Cardiac septum (tissue), 1 donor: ENCODE measurements around the genes SEMA6C, POGZ and THEM5.

DNA sequence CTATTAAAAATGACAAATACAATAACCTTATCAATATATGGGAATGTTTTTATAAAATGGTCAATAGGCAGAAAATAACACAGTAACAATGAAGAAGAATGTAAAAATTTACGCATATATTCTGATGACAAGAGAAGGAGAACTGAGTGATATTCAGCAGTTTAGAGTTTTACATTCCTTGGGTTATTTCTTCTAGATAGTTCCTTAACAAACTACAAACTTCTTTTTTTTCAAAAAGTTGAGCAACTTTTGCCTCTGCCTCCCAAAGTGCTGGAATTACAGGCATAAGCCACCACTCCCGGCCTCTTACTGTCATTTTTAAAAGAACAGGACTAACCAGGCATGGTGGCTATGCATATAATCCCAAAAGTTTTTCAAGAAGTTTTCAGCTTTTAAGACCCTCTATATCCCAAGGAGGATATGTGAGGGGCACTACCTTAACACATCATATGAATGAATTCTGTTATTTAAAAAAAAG is 32.9 kb downstream of the ARNT start:
- PRO-cap: no peak

- PRO-cap: no peak
These were observed 3.6 kb downstream of the SETDB1 start for GRCh38 chr1:150929640-150930342.

- PRO-cap: bidirectional peak, plus-strand start at chr1:151013834, minus-strand start at chr1:151013669
These were observed 5.3 kb downstream of the PRUNE1 start for GRCh38 chr1:151013546-151014021.

DNA sequence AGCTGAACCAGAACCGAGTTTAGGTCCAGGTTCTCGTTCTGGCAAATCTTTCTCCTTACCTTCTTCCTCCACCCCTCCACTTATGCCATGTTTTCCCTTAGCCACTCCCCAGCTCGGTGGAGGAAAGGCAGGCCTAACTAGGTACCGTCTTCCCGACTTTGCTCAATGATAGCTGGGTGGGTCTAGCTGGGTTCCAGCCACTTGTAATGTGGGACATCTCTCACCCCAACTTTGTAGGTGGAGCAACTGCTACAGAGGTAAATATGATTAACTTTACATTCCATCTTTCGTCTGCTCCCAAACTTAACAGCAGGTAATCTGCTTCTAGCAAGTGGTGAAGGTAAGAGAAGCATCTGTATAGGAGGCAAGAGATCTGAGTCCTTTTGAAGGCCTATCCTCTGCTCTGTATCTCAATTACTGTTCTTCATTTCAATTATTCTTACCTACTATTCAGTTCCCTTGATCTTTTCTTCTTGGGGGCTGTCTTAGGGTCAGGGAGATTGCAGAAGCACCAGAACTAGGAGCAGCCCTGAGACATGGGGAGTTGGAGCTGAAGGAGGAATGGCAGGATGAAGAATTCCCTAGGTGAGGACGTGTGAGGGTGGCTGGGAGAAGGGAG is 801 bp downstream of the BNIPL start:
- PRO-cap: no peak

GRCh38 chr1:151048467-151048956 is 961 bp downstream of the C1orf56 start:
- PRO-cap: no peak

DNA sequence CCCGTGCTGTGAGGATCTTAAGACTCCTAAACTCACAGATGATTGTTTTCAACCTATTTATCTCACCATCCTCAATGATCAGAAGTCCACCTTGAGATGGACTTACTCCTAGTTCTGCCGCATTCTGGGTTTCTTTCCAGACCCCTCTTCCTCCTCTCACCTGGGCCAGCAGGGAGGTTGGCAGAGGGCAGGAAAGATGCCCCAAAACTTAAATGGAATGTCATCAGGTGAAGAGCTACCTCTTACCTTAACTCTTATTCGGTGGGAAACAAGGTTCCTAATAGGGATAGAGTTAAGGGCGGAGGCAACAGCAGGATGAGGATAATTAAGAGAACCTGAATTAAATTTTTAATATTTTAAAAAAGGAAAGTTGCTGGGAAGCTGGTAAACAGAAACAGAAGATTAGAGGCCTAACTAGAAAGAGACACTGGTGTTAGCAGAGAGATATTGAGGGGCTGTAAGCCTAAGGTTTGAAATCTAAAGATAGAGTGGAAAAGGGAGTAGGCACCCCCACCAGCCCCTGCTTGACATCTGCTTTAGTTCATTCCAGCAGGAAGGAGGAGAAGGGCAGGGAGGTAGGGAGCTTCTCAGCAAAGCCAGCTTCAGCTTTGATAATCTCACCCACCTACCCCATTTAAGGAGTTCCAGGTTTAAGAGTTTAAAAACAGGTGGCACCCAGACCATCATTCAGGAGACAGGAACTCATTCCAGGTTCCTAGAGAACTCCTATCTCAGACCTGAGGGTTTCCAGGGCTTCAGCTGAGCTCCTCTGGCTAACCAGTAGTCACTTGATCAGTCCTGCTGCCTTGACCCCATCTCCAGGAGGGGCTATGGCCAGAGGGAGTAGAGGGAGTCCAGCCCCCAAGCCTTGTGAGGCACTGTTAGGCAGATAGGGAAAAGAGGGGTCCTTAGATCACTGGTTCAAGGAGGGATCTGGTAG is 5.1 kb downstream of the C1orf56 start:
- PRO-cap: no peak

DNA sequence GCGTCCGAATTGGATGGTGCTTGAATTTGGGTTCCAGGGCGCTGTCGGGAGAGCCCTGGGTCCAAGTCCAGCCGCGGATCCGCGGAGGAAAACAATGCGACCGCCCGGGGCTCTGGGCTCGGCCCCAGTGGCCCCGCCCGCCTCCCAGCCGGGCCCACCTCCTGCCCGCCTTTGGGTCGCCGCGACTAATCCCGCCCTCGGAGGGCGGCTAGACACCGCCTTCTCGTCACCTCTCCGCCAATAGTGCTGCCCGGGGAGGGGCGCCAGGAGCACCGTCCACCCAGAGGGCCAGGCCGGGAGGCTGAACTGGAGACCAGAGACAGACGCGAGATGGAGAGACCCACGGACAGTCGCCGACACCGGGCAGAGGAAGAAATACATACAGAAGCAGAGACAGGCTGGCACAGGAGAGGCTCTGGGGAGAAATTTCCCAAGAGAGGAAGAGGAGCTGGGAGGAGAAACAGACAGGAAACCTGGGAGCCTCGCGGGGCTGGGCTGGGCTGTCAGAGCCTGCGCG is at the start of gene SEMA6C:
Gene SEMA6C, minus strand, starts transcription at position 96 of the 517 bp plus-strand sequence.
- PRO-cap: bidirectional peak, plus-strand start at position 322 of the sequence, minus-strand start at position 93 of the sequence

DNA sequence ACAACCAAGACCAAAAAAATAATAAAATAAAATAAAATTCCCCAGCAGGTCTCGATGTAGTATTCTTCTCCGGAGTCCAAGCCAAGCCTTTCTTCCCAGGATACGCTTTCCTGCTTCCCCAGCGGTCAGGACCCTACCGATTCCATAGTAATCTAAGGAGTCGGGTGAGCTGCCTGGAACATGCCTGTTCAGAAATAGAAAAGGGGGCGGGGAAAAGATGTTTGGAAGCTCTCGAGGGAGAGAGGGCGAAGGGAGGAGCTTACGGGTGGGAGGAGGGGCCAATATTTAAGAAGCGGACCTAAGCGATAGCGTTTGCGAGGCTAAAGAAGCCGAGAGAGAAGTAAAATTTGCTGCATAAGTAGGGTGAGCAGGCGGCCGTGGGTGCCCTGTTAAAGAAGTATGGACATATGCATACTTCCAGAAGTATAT is 302 bp upstream of the PI4KB start:
- PRO-cap: bidirectional peak, plus-strand start at position 355 of the sequence, minus-strand start at position 154 of the sequence

DNA sequence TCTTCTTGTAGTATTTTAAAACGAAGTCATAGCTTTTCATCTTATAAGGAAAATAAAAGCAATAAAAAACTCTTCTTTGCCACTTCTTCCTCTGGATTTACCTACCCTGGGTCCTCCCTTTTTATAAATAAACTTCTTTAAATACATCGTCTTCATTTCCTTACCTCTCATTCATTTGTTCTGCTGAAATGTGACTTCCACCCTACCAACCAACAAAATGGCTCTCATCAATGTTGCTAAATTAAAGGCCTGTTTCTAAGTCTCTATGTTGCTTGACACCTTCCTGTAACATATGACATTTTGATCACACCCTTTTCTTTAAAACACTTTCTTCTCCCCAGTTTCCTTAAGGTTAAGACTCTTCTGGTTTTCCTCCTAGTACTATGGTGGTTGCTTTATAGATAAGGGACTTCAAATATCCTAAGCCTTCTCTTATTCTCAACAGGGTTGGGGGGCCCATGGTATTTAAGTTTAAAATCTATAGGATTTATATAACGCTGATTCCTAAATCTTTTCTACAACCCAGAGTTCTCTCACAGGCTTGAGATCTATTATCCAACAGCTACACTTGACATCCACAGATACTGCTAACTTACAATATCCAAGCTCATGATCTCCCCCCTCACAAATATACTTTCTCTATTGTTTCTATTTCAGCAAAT is 10.9 kb downstream of the PSMB4 start:
- PRO-cap: no peak

GRCh38 chr1:151459024-151459744 is at the start of gene POGZ:
TSS of gene POGZ (minus strand) at chr1:151459494.
- PRO-cap: bidirectional peak, plus-strand start at chr1:151459096, minus-strand start at chr1:151458986; bidirectional peak, plus-strand start at chr1:151459257, minus-strand start at chr1:151459179; bidirectional peak, plus-strand start at chr1:151459549, minus-strand start at chr1:151459477

DNA sequence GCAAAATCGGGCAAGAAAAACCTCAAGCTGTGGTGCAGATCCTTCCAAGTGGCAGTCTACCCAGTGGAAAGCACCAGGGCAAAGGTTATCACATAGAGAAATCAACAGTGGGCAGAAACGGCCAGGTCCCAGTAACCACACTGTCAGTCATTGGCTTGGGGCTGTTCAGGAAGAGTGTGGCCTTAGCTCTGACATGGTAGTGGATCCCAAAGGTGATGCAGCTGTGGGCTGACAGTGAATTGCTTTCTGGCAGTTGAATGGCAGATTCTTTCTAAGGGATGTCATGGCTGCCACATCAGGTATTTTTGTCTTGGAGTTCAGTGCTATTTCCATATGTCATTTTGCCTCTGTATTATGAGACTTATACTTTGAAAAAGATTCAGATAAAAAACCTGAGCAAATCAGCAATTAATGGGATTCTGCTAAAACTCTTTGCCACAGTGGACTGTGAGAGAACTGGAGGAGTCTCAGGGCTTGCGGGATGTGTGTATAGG is 8.1 kb upstream of the CGN start:
- PRO-cap: no peak

GRCh38 chr1:151613229-151613906 is 1.5 kb downstream of the SNX27 start:
- PRO-cap: no peak

DNA sequence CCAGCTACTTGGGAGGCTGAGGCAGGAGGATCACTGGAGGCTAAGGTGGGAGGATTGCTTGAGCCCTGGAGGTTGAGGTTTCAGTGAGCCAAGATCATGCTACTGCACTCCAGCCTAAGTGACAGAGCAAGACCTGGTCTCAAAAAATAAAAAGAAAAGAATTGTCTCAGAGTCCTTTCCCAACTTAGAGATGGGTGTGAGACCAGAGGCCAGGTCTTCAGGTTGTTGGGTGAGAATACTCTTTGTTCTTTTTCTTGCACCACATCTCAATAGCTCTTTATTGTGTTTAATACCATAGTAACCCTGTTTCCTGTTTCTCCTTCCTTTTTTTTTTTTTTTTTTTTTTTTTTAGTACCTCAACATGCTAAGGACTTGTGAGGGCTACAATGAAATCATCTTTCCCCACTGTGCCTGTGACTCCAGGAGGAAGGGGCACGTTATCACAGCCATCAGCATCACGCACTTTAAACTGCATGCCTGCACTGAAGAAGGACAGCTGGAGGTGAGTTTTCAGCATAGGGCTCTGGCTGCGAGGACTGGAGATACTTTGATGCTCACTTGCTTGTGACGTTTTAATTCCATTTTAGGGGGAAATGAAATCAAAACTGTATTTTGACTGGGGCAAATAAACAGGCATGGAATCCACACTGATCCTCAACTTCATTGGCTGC is 24.4 kb downstream of the CELF3 start:
- PRO-cap: no peak

GRCh38 chr1:151710091-151710714 is 6.4 kb downstream of the CELF3 start:
- PRO-cap: no peak

DNA sequence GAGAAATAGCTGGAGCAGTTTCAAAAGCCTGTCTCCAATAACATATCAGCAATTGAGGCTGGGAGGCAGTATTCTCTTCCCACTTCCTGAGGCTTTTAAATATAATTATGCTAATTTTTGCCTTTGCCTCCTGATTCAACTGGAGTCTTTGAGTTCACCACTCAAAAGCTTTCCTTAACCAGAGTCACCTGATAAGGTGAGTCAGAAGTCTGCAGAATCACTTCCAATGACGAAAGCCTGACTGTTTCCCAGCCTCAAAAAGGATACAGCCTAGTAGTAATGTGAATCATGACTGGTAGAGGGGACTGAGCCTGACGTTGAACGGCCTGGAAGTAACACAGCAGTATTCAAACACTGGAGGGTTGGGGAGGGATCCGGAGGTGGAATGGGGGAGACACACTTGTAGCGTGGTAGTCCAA is 10.4 kb upstream of the MRPL9 start:
- PRO-cap: no peak

DNA sequence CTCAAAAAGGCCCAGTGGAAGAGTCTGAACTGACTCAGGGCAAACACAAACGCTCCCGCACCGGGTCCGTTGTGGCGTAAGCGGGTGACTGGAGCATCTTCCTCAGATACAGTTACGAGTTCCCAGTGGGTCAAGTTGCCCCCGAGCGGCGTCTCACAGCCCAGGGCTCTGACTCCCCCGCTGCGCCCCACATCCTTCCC is 321 bp downstream of the TDRKH start:
- PRO-cap: no peak

GRCh38 chr1:151838983-151839338 is 659 bp downstream of the C2CD4D start:
- PRO-cap: no peak

DNA sequence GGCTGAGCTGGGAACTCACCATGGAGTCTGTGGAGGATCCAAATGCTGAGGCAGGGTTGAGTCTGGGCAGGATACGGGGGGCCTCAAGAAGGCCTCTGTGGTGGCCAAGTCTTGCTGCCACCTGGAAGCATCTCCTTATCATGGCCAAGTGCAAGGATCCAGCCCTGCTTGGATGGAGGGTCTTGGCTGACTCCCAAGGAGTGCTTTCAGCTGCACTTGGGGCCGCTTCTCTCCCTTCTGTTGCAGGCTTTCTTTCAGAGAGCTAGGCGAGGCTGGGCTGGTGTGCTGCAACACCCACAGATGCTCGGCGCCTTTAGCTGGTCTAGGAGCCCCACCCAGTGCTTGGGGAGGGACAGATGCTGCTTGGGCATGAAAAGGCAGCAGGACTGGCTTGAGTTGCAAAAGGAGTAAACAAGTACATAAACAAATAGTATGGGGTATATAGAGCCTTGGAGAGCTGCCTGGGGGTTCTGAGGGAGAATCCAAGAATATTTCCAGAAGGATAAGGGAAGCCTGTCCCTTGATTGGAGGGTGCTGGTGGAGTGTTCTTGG is at the start of gene THEM5:
Gene THEM5, minus strand, starts transcription at position 289 of the 552 bp plus-strand sequence.
- PRO-cap: no peak

GRCh38 chr1:152034233-152035510 is 2.1 kb downstream of the S100A11 start:
- PRO-cap: unidirectional peak, minus-strand start at chr1:152034448; unidirectional peak, plus-strand start at chr1:152035276

DNA sequence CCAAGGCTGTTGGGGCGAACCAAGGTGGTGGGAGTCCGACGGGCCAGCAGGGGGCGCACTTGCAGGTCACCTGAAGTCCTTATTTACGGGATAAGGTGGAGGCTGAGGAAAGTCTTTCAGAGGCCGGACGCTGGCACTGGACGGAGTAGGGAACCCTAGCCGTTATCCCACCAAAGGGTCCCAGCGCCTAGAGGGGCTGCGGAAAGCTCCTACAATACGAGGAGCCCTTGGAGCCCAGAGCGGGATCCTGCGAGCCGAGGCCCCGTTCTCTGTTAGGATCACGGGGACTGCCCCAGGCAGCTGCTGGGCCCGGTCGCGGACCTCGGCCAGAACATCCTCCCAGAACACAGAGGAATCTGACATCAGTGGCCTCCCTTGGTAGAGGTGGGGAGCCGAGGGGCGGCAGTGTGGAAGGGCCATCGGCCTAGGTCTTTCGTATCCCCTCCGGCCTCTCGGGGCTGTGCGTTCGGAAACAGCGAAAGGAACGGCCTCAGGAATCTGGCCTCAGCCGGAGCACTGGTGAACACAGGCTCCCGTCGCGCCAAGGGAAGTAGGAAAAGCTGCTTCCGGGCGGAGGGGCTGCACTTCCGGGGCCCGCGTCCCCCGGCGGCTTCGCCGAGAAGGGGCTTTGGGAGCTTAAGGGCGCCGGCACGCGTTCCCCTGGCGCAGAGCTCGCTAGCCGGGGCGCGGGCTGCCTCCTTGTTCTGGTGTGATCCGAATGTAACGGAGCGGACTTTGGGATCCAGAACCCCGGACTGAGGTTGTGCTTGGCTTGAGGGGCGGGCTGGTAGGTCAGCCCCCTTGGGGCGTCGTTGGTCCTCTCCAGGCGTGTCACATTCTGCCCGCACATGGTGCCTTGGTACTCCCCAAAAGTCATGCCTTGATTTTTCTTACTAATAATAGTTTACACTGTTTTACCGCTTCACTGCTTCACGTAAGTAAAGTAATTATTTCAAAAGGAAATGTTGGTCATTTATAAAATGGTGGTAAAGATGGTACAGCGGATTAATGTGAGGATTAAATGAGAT is 30.0 kb upstream of the RPTN start:
- PRO-cap: unidirectional peak, plus-strand start at position 109 of the sequence; unidirectional peak, plus-strand start at position 584 of the sequence